ENCODE measurements around a stretch of chr1.

- PRO-cap, 2 experiments = peak in 1 of 2 experiments; most common minus-strand start chr1:161225747 (in 1)
These were observed 375 bp upstream of the TOMM40L start for GRCh38 chr1:161225543-161225827.

DNA sequence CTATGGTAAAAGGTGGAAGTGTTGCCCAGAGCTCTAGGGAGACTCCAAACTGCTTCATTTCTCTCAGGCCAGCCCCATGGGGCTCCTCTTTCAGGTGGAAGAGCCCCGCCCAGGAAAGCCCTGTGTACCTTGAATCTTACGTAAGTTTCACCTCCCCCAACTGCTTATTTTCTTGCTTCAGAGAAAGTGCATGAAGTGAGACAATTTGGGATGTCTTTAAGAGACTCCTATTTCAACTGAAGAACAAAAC, 2.4 kb downstream of the PCP4L1 start:
- PRO-cap, 2 experiments = no peak in any of the 2 experiments

GRCh38 chr1:161499674-161500112, 5.6 kb upstream of the FCGR2A start:
- PRO-cap, 2 experiments = no peak in any of the 2 experiments

GRCh38 chr1:161791402-161791672, 25.2 kb downstream of the ATF6 start:
- PRO-cap, 2 experiments = no peak in any of the 2 experiments

GRCh38 chr1:161833217-161833705, 67.1 kb downstream of the ATF6 start:
- PRO-cap, 2 experiments = no peak in any of the 2 experiments

DNA sequence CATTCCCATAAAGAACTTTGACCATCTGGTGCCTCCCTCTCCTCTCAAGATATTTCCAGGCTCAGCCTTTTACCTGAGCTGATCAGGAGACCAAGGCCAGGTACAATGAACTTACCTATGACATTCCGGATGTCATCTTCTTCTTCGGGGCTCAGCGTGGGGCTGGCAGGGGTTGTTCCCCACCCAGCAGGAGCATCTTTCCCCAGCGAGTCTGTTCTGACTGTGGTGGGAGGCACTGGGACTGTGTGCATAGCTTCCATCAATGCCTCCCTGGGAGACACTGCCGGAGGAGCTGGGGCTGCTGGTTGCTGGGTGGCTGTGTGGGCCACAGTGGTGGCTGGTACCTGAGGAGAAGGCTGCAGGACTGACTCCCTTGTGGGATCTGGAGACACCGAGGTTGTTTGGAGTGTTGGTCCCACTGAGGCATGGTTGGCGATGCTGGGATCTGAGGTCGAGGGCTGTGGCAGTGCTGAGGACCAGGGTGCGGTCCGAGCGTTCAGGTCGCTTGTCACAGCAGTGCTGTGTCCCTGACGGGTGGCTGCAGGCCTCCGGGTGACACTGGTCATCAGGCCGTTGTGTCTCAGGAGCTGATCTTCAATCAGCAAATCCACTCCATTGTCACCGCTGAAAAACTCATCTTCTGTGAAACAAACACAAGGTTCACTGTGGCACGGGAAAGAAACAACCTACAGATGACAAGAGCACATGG, 25.8 kb downstream of the OLFML2B start:
- PRO-cap, 2 experiments = no peak in any of the 2 experiments

DNA sequence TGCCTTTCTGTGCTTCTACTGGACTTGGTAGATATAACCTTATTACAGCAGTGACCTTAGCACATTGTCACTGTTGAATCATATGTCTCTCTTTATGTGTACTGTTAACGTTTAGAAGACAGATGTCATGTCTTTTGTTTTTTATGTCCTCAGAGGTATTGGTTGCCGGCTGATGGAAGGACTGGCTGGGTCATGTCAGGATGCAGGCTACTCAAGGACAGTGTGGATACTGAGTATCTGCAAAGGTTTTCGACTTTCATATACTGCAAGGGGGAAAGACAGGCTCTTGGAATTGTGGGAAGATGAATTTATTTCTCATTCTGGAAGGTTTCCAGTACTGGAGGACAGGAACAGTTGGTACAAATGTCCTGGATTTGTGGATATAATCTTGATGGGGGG, 65.6 kb downstream of the NOS1AP start:
- PRO-cap, 2 experiments = no peak in any of the 2 experiments

GRCh38 chr1:162368267-162368934, 8.3 kb downstream of the SPATA46 start:
- PRO-cap, 2 experiments = no peak in any of the 2 experiments

GRCh38 chr1:162557484-162557853, 4.1 kb upstream of the UAP1 start:
- PRO-cap, 2 experiments = no peak in any of the 2 experiments

GRCh38 chr1:162562320-162563157, 1.0 kb downstream of the UAP1 start:
- PRO-cap, 2 experiments = peak in 1 of 2 experiments; most common plus-strand start chr1:162562651 (in 1)

DNA sequence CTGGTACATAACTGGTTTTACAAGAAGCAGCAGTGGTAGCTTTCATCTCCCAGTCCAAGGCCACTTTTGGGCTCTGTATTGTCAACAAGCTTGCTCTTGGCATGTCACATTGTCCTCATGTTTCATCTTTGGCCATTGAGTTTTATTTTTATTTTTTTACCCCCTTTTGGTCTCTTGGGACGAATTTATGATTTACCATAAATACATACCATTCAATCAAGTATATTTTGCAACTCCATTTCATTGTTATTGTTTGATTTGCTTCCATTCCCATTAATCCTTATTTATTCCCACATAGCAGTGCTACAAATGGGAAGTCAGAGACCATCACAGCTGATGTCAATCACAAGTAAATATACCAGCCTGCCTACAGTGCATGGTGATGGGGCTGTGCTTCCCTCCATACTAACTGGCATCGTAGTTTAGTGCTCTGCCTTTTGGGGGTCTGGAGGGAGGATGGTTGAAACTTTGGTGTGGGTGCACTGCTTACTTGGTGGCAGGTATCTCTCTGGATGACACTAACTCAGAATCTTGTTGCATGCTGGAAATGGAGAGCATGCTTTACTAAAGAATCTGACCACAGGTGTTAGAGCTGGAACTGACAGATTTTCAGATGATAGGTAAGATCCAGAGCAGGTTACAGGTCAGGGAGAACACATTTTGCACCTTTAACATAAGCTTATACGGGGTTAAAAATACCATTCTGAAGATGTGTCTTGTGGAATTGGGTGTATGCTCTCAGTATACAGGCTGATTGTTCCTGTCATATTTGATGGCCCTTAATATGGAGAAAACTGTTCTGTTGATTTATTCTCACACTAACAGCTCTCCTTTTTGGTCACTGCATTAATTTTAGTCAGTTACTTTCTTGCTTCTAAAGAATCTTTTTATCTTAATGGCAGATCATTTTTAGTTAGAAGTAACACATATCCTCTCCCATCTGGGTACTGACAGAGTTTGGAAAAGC, 31.2 kb downstream of the UAP1 start:
- PRO-cap, 2 experiments = peak in 2 of 2 experiments; most common plus-strand start position 531 of the sequence (in 1)

- PRO-cap, 2 experiments = no peak in any of the 2 experiments
These were observed 6.2 kb upstream of the DDR2 start for GRCh38 chr1:162625870-162626727.

DNA sequence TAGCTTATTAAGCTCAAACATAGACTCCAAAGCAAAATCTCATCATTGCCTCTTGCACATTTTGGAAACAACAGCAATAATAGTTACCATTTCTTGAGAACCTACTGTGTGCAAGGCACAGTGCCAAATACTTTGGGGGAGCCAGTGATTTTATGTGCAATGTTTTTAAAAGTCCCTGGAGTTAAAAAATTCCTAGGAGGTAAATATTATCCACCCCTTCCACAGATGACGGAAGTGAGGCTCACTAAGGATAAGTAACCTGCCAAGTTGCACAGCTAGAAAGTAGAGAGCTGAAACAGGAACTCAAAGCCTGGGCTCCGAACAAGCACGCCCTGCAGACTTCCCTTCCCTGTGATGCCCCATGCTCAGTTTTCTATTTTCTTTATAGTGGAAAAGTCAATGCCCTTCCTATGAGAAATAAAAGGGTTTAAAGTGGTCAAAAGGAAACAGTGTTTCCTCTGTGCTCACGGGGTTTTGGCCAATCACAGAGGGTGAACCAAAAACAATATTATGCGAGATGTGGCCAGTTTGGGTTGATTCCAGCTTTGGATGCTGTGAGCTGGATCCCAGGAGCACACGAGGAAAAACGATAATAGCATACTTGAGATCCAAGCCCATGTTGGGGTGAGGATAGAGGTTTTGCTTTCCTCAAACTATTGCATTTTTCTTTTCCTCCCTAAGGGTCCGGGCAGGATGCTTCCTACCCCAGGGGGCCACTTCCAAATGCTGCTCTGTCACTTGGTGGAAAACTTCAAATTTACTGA, 44.5 kb downstream of the DDR2 start:
- PRO-cap, 2 experiments = no peak in any of the 2 experiments

DNA sequence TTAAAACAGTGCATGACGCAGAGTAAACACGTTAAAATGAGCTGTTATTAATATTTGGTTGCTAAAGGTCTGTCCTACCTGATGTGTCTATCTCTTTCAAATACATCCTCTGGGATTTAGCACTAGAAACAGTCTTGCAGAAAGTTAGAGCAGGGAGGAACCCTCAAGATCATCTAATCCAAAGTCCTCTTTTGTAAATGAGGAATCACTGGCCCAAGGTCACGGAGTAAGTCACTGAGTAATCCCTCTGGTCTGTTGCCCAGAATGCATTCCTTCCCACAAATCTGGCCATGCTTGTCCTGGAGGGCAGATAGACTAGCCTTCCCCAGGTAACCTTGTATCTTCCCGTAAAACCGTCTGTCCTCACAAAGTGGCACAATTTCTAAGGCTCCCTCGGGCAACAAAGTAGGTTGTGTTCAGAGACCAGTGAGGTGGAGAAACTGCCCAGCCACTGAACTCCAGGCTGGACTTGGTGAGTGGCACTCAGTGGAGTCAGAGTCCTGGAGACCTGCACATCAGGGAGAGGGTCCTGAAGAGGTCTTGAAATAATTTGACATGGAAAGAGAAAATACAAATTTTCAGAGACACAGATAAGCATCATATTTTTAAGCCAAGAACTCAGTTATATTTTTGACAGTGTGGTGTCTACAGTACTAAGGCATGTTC, 46.2 kb downstream of the DDR2 start:
- PRO-cap, 2 experiments = no peak in any of the 2 experiments

DNA sequence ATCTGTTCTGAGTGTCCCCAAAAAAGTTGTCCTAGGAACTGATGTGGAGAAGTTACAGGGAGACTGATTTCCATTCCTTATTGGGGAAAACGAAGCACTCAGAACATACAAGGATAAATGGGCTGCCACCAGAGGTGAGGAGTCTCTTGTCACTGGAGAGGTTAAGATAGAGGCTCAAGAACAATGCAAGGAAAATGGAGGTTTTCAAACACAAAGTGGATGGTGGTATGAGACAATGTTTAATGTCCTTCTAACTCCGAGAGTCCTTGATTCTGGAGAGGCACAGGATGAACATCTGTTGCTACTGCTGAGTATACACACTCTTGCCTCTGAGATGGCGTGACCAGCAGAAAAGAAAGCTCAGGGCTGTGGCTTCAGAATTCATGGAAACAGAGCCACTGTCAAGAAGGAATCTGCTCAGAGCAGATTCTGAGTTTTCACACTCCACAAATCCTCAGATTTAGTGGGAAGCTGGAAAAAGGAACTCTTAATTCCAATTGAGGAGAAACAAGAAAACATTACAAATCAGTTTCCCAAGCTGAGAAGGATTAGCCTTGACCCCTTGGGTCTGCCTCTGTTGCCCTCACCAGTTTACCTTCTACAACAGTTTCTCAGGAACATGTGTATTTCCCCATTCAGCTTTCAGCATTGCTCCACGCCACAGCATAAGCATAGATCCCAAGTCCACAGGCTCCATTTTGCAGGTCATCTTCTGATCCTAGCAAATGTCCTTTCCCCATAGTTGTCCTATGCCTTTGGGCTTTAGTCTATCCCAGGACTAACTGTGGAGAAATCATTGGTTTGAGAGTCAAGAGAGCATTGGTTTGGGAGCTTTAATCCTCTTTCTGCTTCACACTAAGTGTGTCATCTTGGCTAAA, 8.9 kb upstream of the HSD17B7 start:
- PRO-cap, 2 experiments = no peak in any of the 2 experiments

- PRO-cap, 2 experiments = no peak in any of the 2 experiments
These were observed 7.6 kb upstream of the HSD17B7 start for GRCh38 chr1:162782720-162783535.

GRCh38 chr1:163068686-163069087, 474 bp upstream of the RGS4 start:
- PRO-cap, 2 experiments = no peak in any of the 2 experiments

DNA sequence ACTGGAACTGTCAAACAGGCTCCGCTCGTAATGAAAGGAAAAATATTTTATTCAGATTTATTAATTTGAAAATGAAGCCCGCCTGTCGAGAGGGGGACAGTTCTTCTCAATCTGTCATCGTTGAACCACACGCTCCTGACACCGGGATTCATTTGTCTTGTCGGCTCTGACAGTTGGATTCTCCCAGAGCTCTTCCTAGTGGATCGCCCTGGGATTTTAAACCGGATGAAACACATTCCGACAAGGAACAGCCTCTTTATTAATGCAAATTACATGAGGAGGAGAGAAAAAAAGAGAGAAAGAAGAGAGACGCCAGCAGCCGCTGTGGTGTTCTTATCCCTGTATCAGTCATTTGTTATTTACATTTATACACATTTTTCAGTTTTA, 238.2 kb upstream of the PBX1 start:
- PRO-cap, 2 experiments = no peak in any of the 2 experiments

DNA sequence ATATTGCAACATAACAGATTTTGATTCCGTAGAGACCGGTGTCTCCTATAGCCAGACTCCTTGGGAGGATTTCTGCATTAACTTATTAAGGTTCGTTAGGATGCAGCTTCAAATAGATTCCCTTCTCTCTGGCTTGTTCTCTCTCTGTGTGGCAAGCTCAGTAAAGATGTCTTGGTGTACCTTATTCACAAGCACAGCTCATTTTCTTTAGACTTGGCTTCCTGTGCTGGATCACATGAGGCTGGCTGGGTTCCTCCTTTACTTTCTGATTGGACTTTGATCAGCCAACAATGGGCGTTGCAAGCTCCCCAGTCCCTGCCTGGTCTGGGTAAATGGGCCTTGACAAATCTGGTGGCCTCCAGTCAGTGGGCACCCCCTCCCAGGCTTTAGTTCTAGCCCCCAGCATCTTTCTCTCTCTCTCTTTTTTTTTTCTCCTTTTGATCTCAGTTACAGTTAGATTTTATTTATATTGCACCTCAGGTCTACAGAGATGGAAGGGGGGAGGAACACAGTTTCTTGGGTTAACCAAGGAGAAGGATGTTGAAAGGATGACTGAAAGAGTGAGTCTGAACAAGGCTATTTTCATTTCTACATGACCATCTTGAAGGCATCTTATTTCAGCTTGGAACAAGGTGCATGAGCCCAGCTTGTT, 76.9 kb downstream of the PBX1 start:
- PRO-cap, 2 experiments = no peak in any of the 2 experiments

DNA sequence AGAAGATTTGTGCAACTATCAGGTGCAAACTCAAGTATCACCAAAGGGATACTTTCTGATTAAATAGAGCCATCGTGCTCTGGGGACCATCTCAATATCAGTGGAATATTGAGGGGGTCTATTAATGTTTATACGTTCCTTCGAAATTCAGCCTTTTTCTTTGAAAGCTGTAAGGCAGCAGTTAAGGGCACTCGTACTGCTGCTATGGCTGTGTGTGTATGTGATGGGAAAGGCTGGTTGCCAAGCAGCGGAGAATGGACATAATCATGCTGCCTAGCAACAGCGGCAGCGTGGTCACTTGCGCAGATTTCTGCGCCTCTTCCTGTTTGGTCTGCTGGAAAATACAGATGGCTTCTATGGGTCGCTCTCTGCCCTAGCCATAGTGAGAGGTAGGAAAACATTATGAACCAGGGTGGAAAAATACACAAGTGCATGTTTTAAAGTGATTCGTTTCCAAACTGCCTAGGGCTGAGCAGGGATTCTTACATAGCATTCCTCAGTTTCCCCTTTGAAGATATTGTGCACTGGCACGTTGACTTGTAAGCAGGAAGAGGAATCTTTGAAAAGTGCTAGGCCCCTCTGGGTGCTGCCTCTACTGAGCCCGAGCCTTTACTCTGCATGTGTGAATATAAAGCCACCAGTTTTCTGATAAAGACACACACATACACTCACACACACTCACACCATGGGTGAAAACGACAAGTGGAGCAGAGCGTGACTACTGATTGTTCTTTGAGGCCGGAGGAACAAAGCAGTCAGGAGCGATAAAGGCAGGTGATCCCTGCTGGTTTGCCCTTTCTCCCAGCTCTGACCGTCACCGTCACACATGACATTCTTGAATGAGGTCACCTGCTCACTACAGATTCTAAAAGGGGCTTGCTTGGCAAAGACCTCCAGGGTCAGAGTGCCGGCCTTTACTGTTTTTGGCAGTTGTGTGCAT, 79.2 kb downstream of the PBX1 start:
- PRO-cap, 2 experiments = no peak in any of the 2 experiments

Measured in monocyte (primary cell).